Gallbladder (tissue), 1 donor: ENCODE results near the genes TBC1D20 and CSNK2A1.

DNA sequence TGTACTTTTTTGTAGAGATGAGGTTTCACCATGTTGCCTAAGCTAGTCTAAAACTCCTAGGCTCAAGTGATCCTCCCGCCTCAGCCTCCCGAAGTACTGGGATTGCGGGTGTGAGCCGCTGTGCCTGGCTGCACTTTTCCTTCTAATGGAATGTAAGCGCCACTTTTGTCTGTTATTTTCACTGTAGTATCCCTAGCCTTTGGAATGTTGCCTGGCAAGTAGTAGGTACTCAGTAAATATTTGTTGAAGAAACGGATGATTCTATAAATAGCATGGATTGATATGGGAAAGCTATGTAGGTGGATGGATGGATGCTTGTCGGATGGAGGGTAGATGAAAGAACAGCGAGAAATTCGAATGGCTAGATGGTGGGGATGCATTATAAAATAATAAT lies 10.3 kb upstream of the TRIB3 start:
- PRO-cap, result no peak

GRCh38 chr20:445207-445486 lies 17.2 kb downstream of the TBC1D20 start:
- PRO-cap, result no peak

DNA sequence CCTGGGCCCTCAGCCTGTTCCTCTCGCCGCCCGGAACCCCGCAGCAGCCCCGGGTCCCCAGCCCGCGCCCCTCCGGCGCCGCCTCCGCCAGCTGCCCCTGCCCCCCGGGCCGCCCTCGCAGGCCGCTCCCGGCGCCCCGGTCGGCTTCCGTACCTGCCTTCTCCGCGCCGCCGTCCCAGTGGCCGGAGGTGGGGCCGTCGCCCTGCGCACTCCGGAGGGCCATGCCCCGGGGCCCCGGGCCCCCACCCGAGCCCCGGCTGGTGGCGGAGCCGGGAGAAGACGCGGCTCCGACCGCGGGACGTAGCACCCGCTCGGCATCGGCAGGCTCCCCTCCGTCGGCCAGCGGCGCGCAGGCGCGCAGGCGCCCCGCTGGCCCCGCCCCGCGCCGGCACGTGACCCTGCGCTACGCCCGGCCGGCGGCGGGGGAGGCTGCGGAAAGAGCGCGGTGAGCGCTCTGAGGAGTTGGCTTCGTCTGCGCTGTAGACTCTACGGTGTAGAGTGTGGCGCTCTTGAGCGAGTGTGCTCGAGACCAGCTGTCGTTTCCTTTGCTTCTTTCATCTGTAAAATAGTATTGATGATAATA lies at the start of gene TBC1D20:
Gene TBC1D20 (minus strand): TSS at position 351 of the 583 bp plus-strand sequence.
- PRO-cap, result bidirectional peak, plus-strand start at position 436 of the sequence, minus-strand start at position 344 of the sequence

DNA sequence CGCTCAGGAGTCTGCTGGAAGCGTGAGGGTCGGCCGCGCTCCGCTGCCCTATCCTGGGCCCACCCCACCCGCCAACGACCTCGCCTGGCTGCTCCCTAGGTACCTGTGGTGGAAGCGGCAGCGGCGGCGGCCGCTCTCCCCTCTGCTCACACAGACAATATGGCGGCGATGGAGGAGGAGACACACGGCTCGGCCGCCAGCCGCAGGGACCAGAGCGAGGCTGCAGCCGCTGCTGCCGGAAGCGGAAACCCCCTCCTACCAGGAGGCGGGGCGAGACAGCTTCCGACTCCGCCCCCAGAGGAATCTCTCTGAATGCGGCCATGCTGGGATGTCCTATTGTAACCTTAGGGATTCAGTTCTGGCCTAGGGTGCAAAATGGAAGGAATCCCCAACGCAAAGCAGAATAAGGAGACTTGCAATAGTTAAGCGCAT lies at the start of gene CSNK2A1:
Gene CSNK2A1 (minus strand): TSS at position 222 of the 432 bp plus-strand sequence.
- PRO-cap, result bidirectional peak, plus-strand start at position 281 of the sequence, minus-strand start at position 159 of the sequence

DNA sequence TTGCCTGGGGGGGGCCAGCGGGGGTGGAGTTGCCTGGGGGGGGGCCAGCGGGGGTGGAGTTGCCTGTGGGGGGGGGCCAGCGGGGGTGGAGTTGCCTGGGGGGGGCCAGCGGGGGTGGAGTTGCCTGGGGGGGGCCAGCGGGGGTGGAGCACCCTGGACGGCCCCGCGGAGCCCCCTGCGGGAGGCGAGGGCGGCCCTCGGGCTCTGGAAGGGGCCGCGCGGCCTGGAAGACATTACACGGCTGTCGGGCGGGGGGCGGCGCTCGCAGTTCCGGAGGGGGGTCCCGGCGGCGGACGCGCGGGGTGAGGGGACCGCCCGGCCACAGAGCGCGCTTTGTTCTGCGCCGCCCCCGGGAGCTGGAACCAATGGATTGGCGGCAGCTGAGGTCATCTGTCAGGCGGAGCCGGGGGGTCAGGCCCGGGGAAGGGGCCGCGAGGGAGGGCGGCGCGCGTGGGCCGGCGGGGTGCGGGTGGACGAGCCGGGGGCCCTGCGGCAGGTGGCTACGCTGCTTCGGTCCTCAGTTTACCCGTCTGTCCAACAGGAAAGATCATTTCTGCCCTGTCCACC lies 10.6 kb downstream of the SRXN1 start:
- PRO-cap, result bidirectional peak, plus-strand start at position 438 of the sequence, minus-strand start at position 335 of the sequence

DNA sequence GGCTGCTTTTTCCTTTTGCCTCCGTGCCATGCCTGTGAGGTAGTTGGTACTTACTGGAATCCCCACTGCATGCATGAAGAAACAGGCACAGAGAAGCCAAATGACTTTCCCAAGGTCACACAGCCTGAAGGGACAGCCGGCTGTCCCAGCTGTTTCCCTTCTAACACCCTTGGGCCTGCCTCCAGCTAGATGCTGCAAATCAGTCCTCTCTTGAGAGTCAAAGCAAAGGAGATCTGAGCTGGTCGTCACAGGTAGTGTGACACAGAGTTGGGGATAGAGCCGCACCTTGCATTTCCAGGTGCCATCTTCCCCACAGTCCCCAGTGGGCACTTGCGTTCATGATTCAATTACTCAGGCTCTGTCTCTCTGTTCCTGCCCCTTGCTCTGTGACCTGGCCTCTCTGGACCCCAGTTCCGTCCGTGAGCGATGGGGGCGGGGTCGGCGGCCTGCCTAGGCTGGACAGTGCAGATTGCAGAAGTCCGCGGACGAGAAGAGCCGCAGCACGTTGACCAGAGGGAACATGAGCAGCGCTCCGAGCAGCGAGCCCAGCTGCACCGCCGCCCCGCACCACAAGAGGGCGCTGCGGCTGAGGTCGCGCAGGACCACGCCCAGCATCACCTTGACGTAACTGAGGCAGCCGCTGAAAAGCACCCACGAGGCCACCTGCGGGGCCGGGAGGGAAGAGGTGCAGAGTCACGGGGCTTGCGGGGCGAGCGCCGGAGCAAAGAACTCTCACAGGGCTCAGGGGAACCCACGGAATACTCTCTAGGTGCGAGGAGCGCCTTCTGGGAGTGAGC lies 7.5 kb downstream of the SLC52A3 start:
- PRO-cap, result no peak

DNA sequence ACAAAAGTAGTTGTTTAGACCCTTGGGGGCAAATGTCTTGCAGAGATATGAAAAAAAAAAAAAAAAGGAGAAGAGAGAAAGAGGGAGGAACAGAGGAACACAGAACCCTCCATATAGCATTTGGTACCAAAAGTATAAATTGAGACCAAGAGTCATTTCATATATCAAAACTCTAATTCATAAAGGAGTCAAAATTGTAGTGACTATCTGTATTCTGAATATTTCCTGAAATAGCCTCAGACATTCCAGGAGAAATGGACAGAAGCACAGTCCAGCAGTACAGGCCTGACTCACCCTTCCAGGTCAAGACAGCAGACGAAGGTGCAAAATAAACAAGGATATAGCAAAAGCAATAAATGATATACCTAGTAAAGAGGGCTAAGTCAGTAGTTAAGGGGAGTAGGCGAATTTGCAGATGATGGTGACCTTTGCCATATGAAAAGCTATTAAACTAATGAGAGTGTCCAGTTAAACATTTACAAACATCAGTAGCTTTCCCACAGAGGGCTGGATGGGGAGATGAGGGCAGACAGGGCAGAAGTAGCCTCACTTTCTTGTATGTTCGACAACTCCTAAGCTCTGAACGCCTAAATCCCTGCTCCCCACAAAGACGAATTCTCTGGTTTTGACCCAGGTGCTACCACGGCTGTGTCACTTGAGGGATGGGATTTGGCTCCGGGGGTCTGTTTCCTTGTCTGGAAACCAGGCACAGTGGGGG lies 3.5 kb upstream of the SLC52A3 start:
- PRO-cap, result no peak

DNA sequence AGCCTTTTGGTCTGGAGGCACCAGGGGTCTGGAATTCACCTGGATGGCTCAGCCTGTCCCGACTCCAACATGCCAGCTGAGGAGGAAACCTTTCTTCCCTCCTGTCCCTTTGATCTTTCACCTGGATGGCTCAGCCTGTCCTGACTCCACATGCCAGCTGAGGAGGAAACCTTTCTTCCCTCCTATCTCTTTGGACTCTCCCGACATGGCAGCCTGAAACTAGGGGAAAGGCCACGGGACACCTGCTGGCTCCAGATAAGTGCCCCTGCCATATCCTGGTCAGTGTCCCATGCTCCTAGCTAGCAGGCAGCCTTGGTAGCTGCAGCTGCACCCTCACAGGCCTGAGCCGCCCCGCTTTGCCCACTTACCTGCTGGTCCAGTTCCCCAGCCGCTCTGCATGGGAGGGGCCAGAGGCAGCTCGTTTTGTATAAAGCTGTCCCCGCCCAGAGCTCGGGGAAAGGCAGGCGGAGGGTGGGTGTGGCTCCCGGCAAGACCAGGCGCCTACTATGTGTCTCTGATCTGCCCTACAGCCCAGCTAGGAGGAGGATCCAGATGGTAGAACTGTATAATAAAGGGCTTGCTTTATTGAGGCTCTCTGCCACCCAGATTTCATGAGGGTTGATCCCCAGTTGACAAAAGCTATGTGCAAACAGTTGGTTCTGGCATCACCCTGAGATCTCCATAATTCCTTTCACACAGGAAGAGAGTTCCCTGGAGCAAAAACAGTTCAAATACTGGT lies 7.5 kb upstream of the SLC52A3 start:
- PRO-cap, result unidirectional peak, minus-strand start at position 395 of the sequence

GRCh38 chr20:845313-845966 lies 11.9 kb downstream of the FAM110A start:
- PRO-cap, result no peak

GRCh38 chr20:985499-985877 lies 16.6 kb downstream of the RSPO4 start:
- PRO-cap, result no peak

GRCh38 chr20:1122373-1123059 lies 4.1 kb downstream of the PSMF1 start:
- PRO-cap, result no peak

DNA sequence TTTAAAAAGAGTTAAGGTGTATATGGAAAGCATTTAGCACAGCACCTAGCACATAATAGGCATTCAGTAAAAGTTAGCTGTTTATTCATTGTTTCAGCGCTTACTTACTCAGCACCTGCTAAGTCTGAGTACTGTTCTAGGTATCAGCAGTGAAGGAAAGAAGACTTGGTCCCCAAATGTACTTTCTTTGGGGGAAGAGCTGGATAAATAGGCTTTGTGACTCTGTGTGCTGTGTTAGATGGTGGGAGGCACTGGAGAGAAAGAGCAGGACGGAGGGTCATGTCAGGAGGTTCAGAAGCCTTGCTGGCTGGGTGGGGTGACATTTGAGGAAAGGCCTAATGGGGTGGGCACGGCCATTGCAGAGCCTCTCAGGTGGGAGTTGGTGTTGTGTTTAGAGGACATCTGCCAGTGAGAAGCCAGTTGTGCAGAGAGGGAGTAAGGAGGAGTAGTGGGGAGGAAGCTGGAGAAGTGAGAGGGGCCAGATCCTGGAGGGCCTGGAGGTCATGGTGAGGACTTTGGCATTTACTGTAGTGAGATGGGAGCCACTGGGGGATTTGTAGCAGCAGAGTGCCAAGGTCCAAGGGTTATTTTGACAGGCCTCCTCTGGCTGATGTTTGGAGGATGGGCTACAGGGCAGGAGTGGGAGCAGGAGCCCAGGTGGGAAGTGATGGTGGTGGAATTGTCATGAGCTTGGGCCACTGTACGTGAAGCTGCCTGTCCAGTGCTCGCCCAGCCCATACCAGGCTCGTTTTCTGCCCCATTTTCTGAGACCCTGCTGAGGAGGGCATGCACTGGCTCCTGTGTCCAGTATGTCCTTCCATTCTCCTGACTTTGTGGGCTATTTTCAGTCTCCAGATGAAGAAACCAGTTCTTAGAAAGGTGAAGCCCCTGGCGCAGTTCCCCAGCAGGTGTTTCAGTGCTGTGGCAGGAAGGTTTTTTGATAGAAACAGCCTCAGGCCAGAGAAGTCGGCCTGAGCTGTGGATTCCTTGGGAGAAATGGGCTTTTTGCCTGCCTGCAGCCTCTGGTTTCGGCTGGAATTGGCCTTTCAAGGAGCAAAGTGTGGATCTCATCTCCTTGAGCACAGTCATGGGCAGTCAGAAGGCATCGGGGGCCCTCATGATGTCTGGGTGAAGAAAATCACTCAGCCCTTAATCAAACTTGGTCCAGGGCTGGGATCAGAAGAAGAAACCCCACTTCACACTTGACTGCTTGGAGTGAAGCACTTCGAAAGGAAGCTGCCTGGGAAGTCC lies 777 bp downstream of the SDCBP2 start:
- PRO-cap, result bidirectional peak, plus-strand start at position 606 of the sequence, minus-strand start at position 470 of the sequence

DNA sequence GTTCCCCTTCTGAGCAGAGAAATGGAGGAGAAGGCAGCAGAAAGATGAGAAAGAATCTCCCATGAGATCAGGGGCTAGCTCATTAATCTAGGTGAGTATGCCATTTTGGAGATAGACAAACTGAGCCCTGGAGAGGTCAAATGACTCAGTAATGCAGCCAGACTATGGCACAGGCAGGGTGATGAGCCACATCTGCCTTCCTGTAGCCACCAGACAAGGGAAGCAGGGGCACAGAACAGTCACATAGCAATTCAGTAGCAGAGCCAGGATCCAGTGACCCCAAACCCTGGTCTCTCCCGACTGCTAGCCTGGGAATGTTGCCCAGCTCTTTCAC lies 7.2 kb upstream of the SDCBP2 start:
- PRO-cap, result unidirectional peak, plus-strand start at position 212 of the sequence

DNA sequence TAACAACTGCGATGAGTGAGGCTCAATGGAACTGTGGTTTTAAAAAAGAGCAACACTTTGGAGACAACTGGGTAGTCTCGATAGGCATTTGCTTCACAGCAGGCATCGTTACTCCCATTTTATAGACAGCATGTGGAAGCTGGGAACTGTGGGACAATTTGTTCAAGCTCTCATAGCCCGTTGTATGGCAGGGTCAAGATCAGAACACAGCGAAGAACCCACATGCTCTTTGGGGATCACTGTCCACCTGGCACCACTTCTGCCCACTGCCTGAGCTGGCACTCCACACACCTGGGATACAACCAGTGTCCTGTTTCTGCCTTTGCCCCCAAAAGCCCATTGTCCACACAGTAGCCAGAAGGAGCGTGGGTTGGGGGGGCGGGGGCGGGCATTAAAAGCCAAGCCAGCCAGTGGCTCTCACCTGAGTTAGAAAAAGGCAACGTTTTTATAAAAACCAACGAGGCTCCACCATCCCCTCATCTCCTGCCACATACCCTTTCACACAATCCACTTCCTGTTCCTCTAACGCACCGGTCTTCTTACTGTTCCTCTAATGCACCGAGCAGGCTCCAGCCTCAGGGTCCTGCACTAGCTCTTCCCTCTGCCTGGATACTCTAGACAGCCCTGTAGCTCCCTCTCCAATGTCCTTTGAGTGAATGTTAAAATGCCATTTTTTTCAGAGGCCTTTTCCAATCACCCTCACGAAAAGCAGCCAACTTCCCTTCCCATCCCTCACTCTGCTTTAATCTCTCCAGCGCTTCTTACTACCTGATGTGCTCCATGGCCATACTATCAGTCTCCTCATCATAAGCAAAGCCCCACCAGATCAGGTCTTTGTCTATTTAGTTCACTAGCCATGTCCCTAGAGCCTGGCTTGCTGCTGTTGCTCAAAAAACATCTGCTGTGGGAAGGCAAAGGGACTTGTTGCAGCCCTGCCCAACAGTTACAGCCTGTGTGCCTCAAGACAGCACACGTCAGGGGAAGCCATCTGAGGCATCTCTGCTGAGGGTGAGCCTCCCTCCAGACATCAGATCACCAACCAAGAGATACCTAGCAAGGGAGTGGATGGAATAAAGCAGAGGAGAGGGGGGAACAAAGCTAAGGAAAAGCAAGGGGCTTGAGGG lies 4.1 kb downstream of the FKBP1A start:
- PRO-cap, result no peak

- PRO-cap, result unidirectional peak, minus-strand start at chr20:1423900
Observed at GRCh38 chr20:1423732-1424089, 30.9 kb upstream of the FKBP1A start.

- PRO-cap, result bidirectional peak, plus-strand start at chr20:1466465, minus-strand start at chr20:1466418
Observed at GRCh38 chr20:1465857-1466754, 543 bp downstream of the NSFL1C start.

DNA sequence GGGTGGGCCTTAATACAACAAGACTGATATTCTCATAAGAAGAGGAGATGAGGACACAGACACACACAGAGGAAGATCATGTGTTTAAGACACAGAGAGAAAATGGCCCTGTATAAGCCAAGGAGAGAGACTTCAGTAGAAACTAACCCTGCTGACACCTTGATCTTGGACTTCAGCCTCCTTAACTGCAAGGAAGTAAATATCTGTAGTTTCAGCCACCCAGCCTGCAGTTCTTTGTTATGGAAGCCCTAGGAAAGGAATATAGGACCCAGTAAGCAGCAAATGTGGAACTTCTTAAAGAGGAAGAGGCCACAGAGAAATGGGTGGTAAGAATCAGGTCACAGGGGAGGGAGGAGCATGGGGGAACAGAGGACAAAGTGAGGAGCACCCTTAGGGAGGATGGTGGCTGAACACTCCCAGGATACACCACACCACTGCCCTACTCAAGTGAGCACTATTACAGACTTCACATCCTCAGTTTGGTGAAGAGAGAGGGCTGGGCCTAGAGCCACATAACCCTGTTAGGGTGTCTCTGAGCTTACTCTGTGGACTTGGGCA lies 735 bp downstream of the SIRPB1 start:
- PRO-cap, result no peak

- PRO-cap, result no peak
Observed at GRCh38 chr20:1663856-1664227, 6.3 kb upstream of the SIRPG start.

DNA sequence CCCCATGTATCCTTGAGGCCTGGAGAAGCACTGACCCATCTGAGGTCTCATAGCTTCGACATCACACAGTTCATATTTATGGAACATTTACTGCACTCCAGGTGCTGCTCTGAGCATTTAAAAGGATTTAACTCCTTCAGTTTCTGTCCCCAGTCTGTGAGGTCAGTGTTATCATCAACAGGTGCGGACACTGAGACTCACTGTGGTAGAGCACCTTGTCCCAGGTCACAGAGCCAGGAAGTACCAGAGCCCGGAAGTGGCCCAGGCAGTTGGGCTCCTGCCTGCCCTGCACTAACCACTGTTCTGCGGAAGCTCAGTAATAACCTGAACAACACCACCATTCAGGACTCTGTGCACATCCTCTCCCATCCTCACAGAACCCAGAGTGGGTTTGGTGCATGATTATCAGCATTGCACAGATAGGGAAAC lies 16.7 kb upstream of the SIRPG start:
- PRO-cap, result no peak

- PRO-cap, result no peak
Observed at GRCh38 chr20:1891966-1893033, 2.9 kb upstream of the SIRPA start.